WTC11 (cell line): Measurements from ENCODE around the gene POU2F3.

DNA sequence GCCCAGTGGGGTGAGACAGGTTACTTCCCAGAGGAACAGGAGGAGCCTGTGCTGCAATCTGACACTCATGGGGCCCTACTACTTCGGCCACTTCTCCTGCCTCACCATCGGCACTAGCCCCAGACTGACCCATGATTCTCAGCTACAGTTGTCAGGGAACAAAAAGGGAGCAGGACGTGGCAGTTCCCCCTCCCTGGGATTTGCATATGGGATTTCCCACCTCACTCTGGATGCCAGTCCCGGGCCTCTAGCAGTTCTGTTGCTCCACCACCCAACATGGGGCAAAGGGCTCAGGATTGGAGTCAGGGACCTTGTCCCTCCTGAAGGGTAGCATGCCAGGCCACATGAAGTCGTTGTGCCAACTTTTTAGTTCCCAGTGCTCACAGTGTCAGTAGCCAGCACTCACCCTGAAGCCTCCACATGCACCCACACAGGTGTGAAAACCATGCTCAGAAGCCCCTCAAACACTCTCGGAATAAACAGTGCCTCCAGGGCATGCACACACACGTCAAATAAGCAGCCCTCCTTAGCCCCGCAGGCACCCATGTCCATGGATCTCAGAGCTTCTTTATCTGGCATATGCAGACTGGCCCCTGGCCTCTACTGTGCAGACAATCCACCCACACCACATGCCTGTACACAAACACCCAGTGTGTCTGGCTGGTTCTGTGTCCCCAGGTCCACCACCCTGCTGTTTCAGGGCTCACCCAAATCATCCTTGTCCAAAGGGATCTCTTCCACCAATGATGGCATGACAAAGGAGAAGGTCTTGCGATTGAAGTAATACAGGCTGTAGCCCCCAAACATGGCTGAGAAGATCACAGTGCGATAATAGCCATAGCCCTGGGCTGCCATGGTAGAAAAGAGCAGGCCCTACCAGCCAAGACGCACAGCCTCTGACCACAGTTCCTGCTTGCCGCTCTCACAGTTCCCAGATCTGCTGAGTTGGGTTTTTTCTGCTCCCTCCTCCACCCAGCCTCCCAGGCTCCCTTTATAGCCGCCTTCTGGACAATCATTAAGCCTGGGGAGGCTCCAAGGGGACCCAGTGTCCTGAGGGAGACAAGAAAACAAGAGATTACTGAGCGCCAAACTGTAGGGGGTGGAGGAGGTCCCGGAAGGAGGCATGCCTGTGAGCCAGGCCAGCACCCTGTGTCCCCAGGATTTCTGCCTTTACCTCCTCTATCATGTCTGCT is 10.3 kb downstream of the TRAPPC4 start:
- PRO-cap, result no peak

GRCh38 chr11:119073075-119073615 is 5.5 kb downstream of the VPS11 start:
- PRO-cap, result no peak

DNA sequence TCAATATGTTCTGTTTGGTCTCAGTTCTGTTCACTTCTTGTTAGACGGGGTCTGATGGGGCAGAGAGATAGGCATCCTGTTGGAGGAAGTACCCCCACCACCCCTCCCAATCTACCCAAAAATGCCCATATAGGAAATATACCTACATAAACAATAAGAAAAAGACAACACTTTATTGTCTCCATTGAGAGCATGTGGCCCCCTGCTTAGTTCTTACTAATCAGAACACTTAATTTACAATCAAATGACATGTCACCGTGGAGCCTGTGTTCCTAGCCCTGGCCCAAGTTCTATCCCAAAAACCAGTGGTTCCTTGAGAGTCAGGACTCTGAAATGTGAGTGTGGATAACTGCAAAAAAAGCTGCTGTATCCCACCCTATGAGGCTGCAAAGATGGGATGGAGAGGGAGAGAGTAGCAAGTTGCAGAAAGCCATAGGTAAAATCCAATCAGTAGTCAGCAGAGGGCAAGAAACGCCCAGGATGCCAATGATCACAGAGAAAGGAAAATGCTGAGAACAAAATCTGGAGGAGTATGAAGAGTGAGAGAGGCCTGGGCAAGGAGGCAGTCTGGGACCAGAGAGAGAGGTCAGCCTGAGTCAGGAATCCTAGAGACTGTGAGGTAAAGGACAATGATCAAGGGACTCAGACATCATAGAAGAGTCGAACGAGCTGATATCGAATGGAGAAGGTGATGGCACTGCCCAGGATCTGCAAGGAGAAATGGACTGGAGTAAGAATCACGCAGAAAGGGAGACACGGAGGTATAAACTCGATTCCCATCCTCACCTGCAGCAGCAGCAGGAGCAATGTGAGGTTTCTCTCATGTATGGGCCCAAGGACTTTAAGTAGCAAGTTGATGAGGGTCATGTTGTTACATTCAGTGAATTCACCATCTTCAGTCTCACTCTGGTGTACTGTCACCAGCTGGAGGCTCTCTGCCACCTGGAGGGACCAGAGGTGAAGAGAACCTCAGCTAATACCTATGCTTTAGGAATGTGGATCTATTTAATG is 1.4 kb upstream of the H2AX start:
- PRO-cap, result no peak

DNA sequence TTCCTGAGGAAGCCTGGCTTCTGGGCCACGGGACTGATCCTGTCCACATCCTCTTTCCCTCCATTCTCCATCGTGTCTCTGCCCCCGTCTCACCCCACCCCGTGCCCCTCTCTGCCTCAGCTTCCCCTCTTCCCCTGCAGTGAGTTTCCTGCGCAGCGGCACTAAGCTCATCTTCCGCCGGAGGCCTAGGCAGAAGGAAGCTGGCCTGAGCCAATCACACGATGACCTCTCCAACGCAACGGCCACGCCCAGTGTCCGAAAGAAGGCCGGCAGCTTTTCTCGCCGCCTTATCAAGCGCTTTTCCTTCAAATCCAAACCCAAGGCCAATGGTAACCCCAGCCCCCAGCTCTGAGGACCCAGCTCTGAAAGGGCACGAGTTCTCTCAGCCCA is 5.5 kb upstream of the HINFP start:
- PRO-cap, result no peak

DNA sequence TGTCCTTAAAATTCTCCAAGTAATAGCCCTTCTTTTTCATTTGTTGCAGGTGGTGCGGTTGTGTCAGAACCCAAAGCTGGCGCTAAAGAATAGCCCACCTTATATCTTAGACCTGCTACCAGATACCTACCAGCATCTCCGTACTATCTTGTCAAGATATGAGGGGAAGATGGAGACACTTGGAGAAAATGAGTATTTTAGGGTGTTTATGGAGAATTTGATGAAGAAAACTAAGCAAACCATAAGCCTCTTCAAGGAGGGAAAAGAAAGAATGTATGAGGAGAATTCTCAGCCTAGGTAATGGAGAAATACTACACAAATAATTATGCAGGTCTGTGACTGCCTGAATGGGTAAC is 26.2 kb downstream of the CBL start:
- PRO-cap, result no peak

GRCh38 chr11:119241622-119242181 is 35.6 kb downstream of the CBL start:
- PRO-cap, result no peak

- PRO-cap, result bidirectional peak, plus-strand start at chr11:119320799, minus-strand start at chr11:119320658; bidirectional peak, plus-strand start at chr11:119321090, minus-strand start at chr11:119321009; bidirectional peak, plus-strand start at chr11:119321160, minus-strand start at chr11:119321195
Measured at GRCh38 chr11:119320564-119321475, 3.9 kb upstream of the MCAM start.

DNA sequence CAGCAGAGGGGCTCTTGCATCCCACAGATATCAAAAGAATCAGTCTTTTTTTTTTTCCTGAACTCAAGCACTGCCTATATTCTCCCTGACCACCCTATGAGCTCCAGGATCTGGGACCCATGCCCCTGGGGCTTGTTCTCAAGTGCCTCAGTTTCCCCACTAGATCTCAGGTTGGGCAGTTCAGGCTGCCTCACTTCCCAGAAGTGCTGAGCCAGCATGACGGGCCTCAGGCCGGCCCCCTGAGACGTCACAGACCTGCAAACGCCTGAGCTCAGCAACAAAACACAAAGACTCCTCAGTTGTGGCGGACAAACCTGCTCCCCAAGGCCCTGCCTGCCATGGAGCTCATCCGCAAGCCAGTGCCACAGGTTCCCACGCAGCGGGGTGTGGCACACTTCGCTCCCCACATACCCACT is 45.3 kb downstream of the NECTIN1 start:
- PRO-cap, result no peak

GRCh38 chr11:119699001-119699843 is 29.8 kb downstream of the NECTIN1 start:
- PRO-cap, result no peak

DNA sequence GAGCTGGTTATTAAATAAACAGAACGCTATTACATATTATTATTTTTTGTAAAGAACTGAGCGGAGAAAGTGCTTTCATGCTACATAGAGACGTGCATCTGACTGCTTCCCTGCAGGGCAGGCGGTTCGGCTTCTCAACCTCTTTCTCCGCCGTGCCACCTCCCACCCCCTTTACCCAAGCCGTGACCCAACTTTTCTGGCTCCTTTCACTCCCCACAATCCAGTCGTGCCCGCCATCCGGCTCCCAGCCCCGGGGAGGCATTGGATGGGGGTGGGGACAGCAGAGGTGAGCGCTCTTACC is 875 bp downstream of the NECTIN1 start:
- PRO-cap, result no peak

DNA sequence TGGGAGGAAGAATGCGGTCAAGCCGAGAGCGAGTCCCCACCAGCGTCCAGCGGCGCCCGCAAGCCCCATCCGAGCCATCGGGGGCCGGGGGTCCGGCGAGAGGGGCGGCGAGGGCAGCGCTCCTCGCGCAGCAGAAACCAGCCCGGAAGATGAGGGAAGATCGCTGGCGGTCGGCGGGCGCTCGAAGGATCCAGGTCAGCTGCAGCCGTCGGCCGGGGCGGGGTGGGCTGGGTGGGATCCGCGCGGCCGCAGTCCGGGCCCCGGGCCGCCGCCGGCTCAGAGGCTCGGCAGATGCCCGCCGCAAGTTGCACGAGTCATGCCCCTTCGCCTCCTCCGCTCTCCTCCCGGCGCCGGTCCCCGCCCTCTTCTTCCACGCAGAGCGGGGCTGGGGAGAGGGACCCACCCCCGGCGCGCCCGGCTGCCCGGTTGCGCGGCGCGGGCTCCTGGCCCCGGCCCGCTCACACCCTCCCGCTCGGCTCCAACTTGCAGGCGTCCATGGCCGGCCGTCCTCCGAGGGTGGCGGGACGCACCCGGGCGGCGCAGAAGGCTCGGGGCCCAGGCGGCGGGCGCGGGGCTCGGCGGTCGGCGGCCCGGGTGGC is 425 bp downstream of the NECTIN1 start:
- PRO-cap, result unidirectional peak, plus-strand start at position 77 of the sequence

GRCh38 chr11:119779676-119780190 is 50.7 kb upstream of the NECTIN1 start:
- PRO-cap, result no peak

DNA sequence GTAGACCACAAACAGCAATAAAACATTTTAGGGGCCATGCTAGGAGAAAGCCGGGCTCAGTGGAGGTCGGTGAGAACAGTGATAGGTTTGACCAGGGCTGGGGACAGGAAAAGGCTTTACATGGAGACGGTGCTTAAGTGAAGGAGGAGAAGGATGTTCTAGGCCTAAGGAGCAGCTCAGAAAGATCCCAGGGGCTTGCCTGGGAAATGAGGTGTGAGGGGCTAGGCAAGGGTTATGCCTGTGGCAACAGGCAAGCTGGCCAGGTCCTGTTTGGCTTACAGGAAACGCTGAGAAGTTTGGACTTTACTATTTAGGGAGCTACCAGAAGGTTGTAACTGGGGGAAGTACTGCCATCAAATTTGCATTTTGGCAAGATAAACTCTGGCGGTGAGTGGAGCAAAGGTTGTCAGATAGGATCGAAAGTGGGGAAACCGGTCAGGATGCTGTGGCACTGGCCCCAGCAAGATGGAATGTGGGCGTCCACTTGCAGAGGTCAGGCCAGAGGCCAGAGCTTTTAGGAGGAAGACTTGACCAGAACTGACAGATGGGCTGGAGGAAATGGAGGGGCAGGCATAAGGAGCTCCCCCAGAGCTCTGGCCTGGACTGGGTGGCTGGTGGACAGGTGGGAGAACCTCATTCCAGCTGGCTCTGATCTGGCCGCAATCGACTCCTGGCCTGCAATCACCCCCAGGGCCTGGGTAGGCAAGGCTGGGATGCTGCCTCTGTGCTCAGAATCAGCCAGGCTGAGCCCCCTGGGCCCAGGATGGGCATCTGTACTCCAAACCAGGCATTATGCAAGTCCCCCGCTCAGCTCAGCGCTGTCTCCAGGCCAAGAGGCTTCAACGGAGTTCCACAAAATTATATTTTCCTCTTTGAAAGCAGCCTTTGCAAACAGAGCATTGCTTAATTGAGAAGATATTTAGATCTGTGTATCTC is 178.2 kb upstream of the NECTIN1 start:
- PRO-cap, result no peak

DNA sequence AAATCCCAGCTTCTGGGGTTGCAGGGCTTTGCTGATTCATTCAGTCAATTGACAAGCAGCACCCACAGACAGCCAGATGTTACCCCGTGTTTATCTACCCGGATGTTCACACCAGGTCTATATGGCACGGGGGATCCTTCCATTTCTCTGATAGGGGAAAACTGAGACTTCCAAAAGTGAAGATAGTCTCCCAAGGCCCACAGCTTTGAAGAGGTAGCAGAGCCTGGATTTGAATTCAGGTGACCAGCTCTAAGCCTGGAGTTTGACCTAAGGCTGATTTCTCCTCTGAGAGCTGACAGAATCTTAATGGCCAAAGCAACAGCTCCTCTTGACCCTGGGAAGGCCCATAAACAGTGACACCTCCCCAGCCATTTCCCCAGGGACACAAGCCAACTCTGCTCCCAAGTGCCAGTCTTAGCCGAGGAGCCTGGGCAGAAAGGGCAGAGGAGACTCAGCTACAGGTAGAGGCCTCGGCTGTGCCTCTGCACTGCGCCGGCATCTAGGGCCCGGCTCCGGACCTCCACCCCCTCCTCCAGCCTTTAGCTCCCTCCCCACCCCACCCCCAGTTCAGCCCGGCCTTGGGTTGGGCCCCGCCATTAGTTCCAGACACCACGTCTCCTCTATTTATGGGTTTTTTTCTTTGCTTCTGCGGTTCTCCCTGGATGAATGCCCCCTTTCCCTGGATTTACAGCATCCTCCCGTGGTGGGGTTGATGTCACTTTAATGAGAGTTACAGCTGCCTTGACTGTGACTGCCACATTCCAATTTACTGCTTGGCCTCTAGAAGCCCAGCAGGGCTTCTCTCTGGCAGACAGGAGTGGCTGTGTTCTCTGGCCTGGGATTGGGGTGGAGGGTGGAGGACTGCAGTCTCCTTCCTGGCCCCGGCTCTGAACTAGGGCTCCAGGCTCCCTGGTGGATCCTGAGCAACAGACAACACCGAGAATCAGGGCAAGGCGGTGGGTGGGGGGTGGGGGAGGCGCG is 13.6 kb upstream of the OAF start:
- PRO-cap, result no peak

- PRO-cap, result bidirectional peak, plus-strand start at chr11:120240143, minus-strand start at chr11:120239840
Measured at GRCh38 chr11:120239572-120240428, at the start of gene POU2F3. Gene POU2F3 (plus strand): TSS chr11:120240140.

- PRO-cap, result no peak
Measured at GRCh38 chr11:120301834-120302663, 23.1 kb upstream of the TLCD5 start.

DNA sequence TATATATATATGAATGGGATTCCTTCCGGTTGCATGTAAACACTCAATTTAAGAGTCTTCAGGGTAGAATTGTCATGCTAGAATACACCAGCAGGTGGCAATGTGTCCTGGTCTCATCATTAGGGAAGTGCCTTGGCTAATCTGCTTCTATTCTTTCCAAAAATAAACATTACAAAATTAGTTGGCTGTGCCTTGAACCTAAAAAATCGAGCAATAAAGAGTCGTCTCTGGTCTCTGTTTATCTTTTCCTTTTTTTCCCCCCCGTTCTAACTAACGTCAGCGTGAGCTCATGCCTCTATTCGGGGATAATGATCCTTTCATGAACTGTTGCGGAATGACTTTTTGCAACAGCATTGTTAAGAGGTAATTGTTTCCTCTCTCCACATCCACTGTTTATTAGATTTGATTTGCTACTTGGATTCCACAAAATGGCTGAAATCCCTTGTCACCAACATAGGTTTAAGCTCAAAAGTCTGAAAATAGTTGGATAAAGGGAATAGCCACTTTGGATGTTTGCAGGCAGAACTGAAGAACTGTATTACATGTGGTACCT is 1.2 kb upstream of the ARHGEF12 start:
- PRO-cap, result no peak

DNA sequence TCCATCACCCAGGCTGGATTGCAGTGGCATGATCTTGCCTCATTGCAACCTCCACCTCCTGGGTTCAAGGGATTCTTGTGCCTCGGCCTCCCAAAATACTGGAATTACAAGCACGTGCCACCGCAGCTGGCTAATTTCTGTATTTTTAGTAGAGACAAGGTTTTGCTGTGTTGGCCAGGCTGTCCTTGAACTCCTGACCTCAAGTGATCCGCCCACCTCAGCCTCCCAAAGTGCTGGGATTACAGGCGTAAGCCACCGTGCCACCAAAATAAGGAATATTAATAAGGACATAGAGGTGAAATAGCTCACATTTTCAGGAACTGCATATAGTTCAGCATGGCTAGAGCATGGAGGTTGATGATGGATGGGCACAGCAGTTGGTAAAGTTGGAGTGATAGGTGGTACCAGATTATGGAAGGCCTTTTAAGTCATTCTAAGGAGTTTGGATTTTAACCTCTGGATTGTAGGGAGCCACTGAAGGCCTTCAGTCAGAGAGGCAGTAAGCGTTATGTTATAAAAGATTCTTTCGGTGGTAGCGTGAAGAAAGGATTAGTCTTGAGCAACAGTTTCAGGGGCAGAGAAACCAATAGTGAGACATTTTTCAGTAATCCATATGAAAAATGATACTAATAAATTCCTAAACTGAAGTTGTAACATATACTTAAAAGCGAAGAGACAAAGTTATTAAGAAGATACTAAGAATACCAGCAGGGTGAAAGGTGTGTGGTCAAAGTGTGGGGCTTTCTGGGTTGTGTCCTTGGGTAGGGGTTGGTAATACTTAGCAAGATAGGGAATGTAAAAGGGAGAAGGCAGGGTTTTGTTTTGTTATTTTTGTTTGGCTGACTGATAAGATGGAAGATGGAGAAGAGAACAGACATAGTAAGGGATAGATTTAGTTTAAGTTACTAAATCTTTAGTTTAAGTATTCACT is 21.7 kb downstream of the ARHGEF12 start:
- PRO-cap, result no peak

- PRO-cap, result no peak
Measured at GRCh38 chr11:120385065-120385571, 48.9 kb downstream of the ARHGEF12 start.

- PRO-cap, result no peak
Measured at GRCh38 chr11:120488480-120489179, 22.9 kb upstream of the GRIK4 start.